Vagina (tissue), 1 donor: ENCODE measurements around a stretch of chr10.

DNA sequence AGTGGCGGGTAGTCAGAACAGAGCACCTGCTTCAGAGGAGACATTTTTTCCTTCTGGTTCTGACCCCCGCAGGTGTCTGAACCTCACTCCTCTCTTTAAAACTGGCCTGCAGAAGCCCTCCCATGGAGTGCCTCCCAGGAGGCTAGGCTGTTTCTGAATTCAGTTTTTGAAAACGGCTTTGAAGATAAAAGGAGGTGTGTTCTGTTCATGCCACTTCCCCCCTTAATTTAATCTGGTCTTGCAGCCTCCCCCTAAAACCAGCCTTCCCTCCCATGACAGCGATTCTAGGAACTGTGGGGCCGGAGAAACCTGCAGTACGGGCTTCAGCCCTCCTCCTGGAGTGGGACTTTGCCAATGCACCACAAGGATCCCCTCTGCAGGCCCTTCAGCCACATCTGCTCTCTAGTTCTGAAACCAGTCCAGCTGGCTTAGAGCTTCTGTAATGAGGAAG lies 26.1 kb upstream of the PLPP4 start:
- PRO-cap: unidirectional peak, plus-strand start at position 163 of the sequence
- RAMPAGE, long total RNA: no peak

DNA sequence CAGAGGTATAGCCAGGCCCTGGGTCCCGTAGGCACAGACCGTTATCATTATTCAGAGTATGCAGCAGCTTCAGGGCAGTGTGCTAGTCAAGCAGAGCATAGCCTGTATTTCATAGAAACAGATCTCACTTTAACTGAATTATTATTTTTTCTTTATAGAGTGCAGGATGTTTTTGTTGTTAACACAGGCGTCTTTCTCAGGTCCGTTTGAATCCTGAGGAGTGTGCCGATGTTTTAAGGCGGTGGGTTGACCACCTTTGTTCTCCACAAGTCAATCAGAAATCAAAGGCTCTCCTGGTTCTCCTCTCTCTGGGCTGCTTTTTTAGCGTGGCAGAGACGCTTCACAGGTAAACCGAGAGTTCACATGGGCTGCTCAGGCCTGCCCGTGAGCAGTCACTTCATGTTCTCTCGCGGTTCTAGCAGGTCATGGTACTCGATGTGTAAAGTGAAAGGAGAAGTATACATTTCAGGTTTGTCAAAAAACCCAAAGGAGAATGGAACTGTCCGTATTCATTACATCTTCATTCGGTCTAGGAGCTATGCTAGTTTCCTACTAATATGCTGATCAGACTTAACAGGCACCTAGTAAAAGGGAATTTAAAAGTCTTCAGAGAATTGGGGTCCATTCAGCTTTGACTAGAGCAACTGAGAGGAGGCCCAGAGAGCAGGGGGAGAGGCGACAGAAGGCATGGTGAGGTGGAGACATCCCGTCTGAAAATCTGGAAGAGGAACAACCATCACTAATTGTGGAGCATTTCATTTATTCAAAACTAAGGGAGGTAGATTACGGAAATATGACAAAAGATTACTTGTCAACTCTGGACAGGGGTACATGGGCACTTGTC lies 54.7 kb downstream of the WDR11 start:
- PRO-cap: no peak
- RAMPAGE, long total RNA: no peak

GRCh38 chr10:121043434-121044095 lies 192.4 kb downstream of the WDR11 start:
- PRO-cap: no peak
- RAMPAGE, long total RNA: no peak

DNA sequence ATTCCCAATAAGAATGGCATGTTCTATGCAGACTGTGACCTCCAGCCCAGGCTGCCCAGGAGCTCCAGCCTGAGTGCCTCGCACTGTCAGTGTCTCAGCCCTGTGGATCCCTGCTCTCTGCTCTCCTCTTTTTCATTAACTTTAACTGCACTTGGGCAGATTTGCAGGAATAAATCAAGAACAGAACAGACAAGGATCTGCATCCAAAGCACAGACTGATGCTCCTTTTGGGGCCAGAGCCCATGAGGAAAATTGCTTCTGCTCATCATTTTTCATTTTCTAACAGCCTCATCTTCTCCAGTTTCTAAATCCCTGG lies 225.7 kb downstream of the WDR11 start:
- PRO-cap: no peak
- RAMPAGE, long total RNA: no peak

DNA sequence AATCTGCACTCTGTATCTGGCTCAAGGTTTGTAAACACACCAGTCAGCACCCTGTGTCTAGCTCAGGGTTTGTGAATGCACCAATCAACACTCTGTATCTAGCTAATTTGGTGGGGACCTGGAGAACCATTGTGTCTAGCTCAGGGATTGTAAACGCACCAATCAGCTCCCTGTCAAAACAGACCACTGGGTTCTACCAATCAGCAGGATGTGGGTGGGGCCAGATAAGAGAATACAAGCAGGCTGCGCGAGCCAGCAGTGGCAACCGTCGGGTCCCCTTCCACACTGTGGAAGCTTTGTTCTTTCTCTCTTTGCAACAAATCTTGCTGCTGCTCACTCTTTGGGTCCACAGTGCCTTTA lies 232.2 kb downstream of the FGFR2 start:
- PRO-cap: no peak
- RAMPAGE, long total RNA: no peak

DNA sequence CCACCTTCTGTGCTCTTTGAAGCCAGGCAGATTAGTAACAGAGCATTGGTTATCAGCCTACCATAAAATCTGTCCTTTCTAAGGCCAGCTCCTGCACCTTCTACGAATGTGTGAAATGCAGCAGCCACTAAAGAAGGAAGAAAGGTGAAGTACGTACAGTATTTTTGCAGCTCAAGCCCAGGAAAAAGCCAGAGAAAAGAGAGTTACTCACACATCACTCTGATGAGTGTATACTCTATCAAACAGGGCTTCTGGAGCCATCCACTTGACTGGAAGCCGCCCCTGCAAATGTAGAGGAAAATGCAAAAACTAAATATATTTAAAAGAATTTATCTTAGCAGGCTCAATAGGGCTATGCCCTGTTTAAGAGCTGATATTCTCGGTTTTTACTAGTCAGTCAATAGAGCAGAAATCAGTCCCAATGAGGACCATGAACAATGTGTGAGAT lies 111.1 kb downstream of the FGFR2 start:
- PRO-cap: no peak
- RAMPAGE, long total RNA: start-site peak on the minus strand centred at position 316 of the sequence, 210 bp wide, 25 reads

DNA sequence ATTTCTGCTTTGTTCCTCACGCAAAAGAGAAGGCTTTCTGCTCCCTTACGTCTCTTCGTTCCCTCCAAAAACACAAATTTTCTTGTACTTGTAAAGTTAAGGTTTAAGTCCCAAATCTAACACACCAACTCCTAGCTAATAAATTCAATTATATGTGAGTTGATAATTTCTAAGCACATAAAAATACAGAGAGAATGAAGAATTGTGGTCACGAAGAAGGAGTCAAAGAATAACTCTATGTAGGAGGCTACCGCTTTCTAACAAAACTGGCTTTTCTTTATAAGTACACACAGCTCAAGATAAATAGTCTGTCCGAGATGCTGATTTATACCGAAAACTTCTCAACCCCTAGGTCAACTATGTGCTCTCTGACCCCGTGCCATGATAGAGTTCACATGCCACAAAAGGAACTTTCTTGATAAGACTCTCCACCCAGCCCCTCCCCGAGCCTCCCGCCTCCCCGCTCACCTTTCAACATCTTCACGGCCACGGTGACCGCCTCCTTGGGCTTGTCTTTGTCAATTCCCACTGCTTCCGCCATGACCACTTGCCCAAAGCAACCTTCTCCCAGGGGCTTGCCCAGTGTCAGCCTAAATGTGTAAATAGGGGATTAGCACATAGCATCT lies 97.8 kb downstream of the FGFR2 start:
- PRO-cap: no peak
- RAMPAGE, long total RNA: no peak

- PRO-cap: no peak
- RAMPAGE, long total RNA: no peak
Observed at GRCh38 chr10:122007475-122007674, 18.4 kb downstream of the TACC2 start.

DNA sequence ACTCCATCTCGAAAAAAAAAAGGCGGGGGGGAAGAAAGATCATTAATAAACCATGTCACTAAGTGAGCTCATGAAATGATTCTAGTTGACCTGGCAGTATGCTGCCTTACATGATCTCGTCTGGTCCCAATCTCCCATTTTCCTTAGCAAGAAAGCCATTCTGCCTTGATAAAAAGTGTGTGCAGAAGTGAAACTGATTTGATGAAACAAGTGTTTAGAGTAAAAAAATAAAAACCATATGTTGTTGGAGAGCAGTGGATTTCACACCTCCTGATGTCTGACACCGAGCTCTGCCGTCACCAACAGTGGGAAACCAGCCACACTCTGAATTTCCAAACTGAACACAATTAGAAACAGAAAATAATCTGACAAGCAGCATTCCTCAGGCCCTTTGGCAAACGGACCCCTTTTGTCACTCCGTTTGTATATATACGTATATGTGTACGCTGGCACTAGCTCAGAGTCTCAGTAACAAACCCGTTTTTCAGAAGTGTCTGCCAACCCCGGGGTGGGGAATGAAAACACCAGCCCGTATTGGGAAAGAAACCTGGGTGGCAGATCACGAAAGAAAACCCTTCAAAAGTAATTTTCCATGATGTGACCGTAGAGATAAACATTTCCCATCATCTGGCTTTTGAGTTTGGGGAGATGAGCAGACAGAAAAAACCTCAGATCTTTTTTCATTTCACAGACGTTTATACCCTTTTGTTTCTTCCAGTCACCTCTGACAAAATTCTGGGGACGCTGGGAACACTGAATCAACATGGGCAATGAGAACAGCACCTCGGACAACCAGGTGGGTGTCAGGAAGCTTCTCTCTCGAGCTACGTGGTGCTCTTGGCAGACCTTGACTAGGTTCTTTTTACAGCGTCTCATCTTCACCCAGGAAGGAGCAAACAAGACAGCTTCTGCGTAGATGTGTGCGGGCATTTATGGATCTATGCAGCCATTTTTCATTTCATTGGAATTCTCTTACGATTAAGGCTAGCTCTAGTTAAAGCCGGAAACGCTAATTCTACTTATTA lies 32.6 kb downstream of the TACC2 start:
- PRO-cap: no peak
- RAMPAGE, long total RNA: start-site peak on the minus strand centred at position 324 of the sequence, 6 bp wide, 8 reads; start-site peak on the minus strand centred at position 431 of the sequence, 70 bp wide, 32 reads

DNA sequence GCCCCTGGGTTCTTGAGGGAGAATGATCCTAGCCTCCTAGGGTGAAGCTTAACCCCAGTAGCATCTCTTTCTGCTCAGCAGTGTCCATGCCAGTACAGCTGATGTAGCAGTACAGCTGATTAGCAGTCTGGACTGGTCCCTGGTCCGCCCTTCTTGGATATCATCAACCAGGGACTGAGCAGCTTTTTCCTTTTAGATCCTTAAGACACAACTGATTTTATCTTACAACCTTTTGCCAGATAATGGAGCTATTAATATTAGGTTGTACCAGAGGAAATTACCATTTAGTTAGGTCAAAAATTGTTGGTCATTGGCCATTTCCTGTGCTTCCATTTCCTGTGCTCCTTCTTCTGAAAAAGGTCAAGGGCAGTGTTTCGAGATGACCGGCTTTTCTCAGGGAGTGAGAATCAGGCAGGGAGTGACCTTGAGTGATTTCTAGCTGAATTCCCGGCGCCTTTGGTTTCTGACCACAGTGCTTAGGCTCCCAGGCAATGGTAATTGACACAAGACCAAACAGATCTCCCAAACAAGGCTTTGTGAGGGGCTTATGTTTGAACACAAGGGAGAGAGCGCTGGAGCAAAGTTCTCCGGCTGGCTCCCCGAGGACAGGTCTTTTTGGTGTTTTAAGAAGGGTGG lies 65.5 kb downstream of the TACC2 start:
- PRO-cap: no peak
- RAMPAGE, long total RNA: no peak

DNA sequence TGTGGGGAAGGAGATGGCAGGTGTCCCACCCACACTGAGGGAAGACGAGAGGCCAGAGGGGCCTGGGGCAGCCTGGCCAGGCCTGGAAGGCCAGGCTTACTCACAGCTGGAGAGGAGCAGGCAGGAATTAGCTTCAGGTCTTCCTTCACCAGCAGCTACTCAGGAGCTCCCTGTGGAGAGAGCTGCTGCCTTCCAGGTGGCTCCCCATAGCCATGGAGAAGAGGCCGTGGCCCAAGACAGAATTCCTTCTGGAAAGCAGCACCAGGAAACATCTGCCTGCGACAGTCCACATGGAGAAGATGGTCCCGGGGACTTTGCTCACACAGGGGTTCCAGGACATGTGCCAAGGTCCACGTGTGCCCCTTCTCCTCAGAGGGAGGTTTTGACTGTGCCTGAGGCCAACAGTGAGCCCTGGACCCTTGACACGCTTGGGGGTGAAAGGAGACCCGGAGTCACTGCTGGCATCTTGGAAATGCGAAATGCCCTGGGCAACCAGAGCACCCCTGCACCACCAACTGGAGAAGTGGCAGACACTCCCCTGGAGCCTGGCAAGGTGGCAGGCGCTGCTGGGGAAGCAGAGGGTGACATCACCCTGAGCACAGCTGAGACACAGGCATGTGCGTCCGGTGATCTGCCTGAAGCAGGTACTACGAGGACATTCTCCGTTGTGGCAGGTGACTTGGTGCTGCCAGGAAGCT lies 98.2 kb downstream of the TACC2 start:
- PRO-cap: no peak
- RAMPAGE, long total RNA: start-site peak on the plus strand centred at position 646 of the sequence, 73 bp wide, 94 reads

- PRO-cap: unidirectional peak, minus-strand start at chr10:122150171
- RAMPAGE, long total RNA: no peak
Observed at GRCh38 chr10:122150119-122150673, 120.9 kb upstream of the BTBD16 start.

DNA sequence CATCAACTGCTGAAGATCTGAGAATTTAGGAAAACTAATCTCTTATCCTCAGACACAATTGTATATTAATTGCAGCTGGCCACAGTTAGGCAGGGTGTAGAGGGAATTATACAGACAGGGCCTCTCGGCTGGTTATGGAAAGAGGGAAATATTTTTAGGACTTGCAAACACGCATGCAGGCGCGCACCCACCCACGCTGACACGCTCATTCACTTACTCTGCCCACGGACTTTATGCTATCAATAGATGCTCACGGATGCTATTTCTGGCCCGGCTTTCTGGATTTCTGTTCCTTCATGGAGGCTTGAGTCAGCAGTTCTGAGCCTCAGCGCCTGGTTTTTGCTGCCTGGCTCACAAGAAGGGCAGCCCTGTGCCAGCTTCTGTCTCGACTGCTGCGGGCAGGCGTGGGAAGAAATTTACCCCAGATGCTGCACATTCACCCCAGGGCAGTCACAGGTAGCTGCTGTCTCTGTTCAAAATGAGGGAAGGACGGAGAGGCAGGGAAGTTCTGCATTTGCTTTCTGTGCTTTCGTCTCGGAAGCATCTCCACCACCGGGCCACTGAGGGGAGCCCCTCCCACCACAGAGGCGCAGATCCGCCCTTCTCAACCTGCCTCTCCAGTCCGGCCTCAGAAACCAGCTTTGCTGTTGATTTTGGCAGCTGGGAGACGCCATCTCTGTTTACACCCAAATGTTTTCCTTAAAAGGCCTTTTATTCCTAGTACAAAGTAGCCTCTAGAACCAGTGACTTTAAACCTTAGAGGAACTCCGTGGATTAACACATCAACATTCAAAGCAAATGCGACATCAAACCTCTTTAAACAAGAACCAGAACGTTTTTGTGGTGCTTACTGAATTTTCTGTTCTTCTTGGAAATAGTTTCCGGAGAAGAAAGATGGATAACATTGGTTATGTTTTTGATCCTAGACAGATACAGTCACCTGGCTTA lies 116.2 kb upstream of the BTBD16 start:
- PRO-cap: unidirectional peak, minus-strand start at position 562 of the sequence
- RAMPAGE, long total RNA: no peak

- PRO-cap: no peak
- RAMPAGE, long total RNA: no peak
Observed at GRCh38 chr10:122164145-122164794, 106.8 kb upstream of the BTBD16 start.

DNA sequence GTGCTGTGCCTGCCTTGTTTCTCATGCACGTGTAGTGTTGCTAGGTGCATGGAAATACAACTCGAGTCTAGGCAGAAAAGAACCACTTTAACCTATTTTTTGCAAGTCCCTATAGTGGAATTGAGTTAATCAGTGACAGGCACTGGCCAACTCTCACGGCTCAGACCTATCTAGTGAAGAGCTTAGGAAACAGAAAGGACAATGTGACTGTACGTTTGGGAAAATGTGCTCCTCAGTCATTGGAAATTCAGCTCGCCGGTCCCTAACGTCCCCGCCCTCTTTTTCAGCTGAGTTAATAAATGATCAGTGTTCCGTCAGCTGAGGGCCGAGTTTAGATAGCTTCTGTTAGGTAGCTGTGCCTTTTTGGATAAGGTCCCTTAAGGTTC lies 105.9 kb upstream of the BTBD16 start:
- PRO-cap: no peak
- RAMPAGE, long total RNA: no peak

- PRO-cap: no peak
- RAMPAGE, long total RNA: no peak
Observed at GRCh38 chr10:122211208-122211744, 59.8 kb upstream of the BTBD16 start.

- PRO-cap: no peak
- RAMPAGE, long total RNA: start-site peak on the plus strand at chr10:122240725-122240736, 39 reads; start-site peak on the plus strand at chr10:122240802-122240856, 54 reads
Observed at GRCh38 chr10:122240574-122241075, 30.5 kb upstream of the BTBD16 start.

- PRO-cap: no peak
- RAMPAGE, long total RNA: no peak
Observed at GRCh38 chr10:122448542-122449153, 5.8 kb upstream of the ARMS2 start.

GRCh38 chr10:122487600-122487860 lies 26.2 kb downstream of the HTRA1 start:
- PRO-cap: no peak
- RAMPAGE, long total RNA: no peak

GRCh38 chr10:122507706-122508200 lies 46.4 kb downstream of the HTRA1 start:
- PRO-cap: no peak
- RAMPAGE, long total RNA: no peak